OVCAR3 (cell line): Measurements from ENCODE around the gene ST3GAL2.

DNA sequence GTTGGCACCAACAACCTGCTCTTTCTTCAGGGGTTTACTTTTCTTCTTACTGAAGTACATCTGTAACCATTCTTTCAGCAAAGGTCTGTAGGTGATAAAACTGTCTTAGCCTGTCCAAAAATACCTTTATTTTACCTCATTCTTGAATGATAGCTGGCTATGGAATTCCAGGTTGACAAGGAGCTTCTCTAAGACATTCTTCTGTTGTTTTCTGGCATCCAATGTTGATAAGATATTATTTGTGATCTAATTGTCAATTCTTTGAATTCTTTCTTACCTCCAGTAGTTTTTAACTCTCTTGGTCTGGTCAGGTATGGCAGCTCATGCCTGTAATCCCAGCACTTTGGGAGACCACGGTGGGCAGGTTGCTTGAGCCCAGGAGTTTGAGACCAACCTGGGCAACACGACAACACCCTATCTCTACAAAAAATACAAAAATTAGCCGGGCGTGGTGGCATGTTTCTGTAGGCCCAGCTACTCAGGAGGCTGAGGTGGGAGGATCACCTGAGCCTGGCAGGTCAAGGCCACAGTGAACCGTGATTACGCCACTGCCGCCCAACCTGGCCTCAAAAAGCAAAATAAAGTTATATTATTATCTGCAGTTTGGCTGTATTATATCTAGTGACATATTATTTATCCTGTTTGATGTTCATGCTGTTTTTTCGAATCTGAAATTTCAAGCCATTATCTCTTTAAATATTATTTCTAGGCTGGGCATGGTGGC is 26.7 kb downstream of the ST3GAL2 start:
- RRBS = no CpG with 5 or more reads among the region's 8 CpGs

DNA sequence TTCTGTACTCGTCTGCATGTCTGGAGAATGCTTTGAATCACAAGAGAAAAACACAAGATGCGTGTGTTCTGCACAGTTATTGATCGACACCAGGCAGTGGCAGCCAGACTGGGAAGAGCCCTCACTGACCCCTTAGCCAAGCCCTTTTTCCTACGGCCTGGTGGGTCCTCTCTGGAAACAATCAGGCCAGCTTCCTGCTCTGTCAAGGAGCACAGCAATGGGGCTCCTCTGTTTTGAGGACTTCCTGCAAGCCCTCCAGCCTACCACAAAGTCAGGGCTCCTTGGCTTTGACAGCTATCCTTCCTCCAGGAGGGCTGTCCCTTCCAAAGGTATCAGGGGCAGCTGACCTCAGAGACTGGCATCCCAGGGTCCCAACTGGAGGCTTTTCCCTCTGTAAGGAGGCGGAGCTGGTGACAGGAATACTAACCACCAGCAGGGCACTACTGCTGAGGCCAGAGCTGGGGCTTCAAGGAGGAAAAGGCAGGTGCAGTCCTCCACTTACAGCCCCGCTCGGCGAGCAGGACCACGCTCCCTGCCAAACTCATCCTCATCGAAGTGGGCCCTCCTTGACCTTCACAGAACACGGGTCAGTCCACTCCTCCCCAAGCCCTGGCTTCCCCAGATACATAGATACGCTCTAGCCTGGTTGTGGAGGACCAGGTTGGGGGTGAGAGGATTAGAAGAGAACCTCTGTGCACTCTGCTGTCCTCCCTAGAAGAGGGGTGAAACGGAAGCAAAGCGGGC is 20.7 kb downstream of the ST3GAL2 start:
- RRBS = no CpG with 5 or more reads among the region's 14 CpGs

DNA sequence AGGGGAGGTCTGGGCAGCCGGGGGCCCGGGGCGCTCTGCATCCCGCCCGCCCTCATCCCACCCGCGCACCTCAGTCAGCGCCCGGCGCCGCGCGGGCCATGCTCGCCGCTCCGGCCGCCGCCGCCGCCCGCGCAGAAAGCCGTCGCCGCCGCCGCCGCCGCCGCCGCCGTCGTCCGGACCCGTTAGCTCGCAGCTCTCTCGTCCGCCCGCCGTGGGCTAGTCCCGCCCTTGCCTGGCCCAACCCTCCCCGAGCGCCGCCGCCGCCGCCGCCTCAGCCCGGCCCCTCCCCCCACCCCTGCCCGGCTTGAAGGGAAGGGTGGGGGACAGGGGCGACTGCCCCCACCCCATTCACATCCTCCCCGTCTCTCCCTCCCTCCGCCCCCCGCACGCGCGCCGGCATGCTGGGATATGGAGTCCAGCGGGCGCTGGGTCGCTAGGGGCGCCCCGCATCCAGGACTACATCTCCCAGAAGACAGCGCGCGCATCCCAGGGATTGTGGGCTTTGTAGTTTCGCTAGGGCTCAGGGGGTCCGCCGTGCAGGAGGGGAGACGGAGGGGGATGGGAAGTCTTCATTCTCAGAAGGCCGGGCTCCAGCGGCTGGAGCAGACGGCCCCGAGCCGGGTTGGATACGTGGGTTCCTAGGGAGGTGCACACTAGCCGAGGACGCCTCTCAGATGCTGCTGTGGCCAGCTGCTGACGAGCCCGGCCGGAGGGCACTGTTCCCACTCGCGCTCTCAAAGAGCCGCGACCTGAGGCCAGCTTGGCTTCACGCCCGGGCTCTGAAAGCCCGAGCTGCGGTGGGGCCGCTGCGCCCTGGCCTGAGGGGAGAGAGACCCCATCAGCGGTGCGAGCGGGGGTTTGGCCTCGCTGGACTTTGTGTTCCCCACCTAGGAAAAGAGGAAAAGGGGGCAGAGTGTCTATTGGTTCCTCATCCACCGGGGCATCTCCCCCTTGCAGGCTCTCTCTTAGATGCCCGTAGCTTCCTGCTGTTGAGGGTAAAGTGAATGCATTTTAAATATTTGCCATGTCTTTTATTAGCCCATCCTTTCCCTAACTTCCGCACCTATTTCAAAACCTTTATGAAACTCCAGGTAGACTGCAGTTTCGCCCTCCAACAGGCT is at the start of gene ST3GAL2:
ST3GAL2 (minus strand) TSS at position 221 of the 1,121 bp plus-strand sequence.
- RRBS = 8% methylated on average over 52 of the region's 99 CpGs

DNA sequence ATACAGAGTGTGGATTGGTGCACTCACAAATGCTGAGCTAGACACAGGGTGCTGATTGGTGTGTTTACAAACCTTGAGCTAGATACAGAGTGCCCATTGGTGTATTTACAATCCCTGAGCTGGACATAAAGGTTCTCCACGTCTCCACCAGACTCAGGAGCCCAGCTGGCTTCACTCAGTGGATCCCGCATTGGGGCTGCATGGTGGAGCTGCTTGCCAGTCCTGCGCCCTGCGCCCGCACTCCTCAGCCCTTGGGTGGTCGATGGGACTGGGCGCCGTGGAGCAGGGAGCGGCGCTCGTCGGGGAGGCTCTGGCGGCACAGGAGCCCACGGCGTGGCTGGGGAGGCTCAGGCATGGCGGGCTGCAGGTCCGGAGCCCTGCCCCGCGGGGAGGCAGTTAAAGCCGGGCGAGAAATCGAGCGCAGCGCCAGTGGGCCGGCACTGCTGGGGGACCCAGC is 3.8 kb upstream of the FCSK start:
- RRBS = no CpG with 5 or more reads among the region's 25 CpGs

GRCh38 chr16:70573315-70574519 is 50.1 kb downstream of the SF3B3 start:
- RRBS = no CpG with 5 or more reads among the region's 11 CpGs

- RRBS = no CpG with 5 or more reads among the region's 10 CpGs
These were observed 592 bp downstream of the IL34 start for GRCh38 chr16:70647051-70647250.

DNA sequence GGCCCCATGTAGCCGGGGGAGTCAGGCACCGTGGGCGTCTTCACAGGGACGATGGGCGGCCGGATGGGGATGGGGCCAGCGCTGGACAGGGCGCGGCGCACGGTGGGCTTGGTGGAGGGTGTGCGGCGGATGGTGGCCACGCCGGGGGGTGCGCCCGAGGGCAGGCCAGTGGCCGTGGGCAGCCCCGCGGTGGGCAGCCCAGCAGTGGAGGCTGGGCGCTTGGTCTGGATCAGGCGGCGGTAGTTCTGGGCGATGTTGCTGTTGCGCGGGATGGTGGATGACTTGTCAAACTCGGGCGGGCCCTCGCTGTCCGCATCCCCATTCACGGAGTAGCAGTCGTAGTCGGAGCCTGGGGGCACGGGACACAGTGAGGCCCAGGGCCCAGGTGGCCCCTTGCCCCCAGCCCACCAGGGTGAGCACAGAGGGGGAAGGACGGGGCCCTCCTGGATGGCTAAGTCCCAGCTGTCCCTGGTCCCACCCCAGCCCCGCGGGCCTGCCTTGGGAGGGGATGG is 17.8 kb downstream of the IL34 start:
- RRBS = 92% methylated on average over 7 of the region's 37 CpGs

GRCh38 chr16:70691625-70692302 is 5.9 kb upstream of the MTSS2 start:
- RRBS = 68% methylated on average over 4 of the region's 17 CpGs

- RRBS = no CpG with 5 or more reads among the region's 36 CpGs
These were observed 25.3 kb upstream of the MTSS2 start for GRCh38 chr16:70710678-70712054.

DNA sequence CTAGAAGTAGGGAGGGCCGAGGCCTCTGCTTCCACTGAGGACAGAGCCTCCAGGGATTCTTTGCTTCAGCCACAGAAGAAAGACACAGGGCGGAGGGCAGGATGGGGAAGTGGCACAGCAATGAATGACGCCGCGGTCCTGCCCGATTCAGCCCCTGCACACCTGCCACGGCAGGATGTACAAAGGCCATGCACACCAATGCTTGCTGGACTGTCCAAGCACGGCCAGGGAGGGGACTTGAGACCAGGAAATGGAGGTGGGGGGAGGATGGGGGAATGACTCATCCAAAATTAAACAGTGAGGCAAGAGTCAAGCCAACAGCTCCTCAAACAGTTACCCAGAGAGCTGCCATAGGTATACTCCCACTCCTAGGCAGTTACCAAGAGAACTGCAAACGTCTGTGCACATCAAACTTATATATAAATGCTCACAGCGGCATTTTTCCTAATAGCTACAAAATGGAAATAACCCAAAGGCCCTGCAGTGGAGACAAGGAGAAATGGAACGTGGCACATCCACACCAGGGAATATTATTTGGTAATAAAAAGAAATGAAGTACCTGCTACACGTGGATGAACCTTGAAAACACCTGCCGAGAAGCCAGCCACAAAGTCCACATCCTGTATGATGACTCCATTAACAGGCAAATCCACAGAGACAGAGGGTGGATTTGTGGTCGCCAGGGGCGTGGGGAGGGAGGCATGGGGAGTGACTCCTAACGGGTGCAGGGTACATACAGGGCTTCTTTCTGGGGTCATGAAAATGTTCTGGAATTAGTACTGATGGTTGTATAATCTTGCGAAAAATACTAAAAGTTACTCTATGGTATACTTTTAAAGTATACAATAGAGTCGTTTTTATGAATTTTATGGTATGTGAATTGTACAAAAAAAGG is 54.1 kb downstream of the VAC14 start:
- RRBS = no CpG with 5 or more reads among the region's 18 CpGs

DNA sequence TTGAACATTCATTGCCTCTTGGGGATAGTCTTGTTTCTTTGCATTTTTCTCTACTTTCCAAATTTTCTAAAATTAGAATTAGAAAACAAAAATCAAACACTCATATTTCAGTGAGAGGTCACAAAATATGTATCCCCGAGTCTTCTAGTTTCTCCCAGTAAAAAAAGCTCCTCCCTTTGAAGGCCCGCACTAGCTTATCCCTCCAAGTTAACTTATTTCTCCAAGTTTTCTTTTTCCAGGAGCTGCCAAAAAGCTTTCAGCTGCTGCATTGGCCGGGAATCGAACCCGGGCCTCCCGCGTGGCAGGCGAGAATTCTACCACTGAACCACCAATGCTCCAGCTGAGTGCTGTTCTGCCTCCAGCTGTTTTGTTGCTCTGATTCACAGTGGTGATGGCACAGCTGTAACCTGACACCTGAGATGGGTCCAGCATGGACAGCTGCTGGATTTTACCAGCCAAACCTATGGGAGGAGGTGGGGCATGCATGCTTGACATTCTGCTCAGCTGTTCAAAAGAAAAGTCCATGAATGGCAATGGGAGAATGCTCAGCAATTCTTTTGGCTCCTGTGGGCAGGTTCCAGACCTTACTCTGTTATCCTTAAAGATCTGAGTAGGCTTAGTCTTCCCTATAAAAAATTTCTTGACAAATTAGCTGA is 22.1 kb downstream of the VAC14 start:
- RRBS = no CpG with 5 or more reads among the region's 8 CpGs

- RRBS = 82% methylated on average over 3 of the region's 8 CpGs
These were observed 9.8 kb upstream of the CALB2 start for GRCh38 chr16:71348813-71349012.

DNA sequence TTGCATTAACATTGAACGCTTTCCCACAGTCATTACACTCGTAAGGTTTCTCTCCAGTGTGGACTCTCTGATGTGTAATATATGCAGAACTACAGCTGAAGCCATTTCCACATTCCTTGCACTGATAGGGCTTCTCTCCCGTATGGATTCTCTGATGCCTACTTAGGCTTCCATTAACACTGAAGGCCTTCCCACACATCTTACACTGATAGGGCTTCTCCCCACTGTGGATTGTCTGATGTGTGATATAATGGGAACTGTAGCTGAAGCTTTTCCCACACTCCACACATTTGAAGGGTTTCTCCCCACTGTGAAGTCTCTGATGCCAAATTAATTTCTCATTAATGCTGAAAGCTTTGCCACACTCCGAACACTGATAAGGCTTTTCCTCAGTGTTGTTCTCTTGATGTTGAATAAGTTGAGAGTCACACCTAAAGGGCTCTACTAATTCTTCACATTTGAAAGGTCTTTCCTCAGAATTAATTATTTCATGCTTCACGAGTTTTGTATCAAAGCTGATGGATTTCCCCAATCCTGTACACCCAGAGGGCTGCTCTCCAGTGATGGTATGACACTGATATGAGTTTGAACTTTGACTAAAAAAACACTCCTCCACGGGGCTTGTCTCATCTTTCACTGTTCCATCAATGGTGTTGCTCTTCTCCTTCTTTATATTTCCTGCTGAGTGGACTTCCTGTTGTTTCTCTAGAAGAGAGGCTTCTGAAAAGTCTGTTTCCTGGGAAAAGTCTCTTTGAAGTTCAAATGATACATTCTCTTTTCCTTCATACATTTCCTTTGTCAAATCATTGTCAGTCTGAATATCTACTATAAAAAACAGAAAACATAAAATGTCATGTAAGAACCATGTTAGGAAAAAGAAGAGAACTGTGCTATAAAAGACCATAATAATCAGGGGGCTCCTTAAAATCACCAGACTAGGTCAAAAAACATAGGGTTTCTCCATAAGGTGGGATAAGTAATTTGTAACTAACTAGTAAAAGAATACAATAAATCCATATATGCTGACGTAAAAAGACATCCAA is 7.5 kb upstream of the TLE7 start:
- RRBS = no CpG with 5 or more reads among the region's 7 CpGs

GRCh38 chr16:71524845-71525493 is 1.3 kb upstream of the CHST4 start:
- RRBS = no CpG with 5 or more reads among the region's 12 CpGs

DNA sequence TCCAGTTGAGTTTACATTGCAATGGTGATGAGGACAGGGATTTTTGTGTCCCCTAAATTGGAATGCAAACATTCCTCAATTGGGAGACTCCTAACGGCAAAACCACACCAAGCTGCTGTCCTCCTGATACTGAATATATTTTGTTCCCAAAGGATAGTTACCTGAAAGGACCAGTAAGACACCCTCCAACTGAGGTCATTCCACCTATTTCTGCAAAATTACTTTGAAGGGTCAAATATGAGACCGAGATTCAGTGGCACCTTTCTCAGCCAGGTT is 16.3 kb upstream of the TAT start:
- RRBS = no CpG with 5 or more reads among the region's 2 CpGs

DNA sequence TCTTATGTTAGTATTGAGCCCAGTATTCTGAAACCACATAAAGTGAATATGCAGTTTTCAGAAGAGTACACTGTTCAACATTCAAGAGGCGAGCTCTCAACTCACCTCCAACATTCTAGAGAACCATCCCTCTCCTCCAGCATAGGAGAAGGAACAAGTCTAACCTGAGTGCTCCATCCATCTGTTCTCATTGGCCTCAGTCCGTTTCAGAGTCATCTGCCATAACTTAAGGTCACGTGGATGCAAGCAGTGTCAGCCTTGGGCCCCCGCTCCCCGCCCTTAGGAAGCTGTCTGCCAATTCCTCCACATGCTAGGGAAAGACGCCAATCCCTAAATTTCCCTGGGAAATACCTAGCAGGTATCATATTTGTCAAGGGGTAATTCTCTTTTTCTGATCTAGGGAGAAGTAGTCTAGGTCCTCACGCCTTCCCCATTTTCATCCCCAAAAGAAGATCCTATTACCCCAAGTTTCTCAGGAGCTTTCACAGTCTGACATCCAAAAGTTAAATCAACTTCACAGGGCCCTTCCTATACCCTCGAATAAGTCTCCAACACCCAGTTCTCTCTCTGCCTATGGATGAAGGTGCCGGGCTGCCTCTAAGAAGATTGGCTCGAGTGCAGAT is 21.5 kb downstream of the MARVELD3 start:
- RRBS = no CpG with 5 or more reads among the region's 10 CpGs

- RRBS = no CpG with 5 or more reads among the region's 4 CpGs
These were observed 44.5 kb downstream of the MARVELD3 start for GRCh38 chr16:71670372-71671052.

DNA sequence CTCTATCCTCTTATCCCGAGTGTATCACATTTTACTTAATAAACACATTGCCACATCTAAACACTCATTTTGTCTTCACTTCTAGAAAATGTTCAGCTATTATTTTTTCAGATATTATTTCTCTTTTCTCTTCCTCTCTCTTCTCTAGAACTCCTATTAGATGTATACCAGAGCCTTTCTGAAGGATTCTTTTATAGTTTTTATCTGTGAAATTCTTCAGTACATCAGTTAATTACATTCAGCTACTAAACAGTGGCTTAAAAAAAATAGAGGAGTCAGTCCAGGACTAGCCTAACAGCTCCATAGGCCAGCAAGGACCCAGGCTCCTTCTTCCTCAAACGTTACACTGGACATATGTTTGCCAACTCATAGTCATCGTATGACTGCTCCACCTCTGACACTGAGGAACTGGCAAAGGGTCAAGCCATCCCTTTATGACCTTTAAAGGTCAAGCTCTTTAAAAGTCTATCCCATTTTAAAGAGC is 36.8 kb downstream of the PHLPP2 start:
- RRBS = no CpG with 5 or more reads among the region's 3 CpGs

DNA sequence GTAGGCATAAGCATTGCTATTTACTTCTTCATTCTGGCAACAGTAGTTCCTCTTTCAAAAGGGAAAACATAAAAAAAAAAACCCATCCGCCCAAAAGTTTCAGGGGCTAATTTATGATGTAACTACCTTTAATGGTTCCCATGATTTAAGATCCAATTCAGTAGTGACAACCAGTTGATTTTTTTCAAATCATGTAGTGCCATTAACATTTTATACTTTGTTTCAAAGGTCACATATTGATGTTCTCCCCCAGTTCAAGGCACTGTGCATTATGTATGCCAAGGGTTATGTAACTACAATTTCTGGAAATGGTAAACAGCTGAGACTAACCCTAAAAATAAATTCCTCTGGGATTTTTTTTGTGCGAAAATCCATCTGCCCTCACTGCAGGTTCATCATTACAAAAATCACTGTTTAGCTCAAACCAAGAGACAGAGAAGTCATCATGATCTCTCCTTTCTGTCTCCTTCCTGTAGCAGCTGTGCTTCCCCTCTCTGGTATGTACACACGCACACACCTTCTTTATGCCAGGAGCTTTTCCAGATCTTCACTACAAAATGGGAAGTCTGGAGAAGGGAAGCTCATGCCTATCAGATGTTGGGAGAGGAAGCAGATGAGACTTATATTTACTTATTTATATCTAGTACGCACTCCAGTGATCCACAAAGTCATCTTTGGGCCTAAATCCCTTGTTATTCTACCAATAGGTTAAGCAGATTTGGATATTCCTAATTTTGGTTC is 2.3 kb upstream of the PHLPP2 start:
- RRBS = no CpG with 5 or more reads among the region's 4 CpGs

- RRBS = no CpG with 5 or more reads among the region's 3 CpGs
These were observed 20.7 kb upstream of the PHLPP2 start for GRCh38 chr16:71745063-71745743.